Placental epithelial cell (primary cell): ENCODE measurements around a stretch of chr6.

- CAGE, long polyA plus RNA: no peak
These were observed 114.8 kb upstream of the CLDN20 start for GRCh38 chr6:155148873-155149521.

DNA sequence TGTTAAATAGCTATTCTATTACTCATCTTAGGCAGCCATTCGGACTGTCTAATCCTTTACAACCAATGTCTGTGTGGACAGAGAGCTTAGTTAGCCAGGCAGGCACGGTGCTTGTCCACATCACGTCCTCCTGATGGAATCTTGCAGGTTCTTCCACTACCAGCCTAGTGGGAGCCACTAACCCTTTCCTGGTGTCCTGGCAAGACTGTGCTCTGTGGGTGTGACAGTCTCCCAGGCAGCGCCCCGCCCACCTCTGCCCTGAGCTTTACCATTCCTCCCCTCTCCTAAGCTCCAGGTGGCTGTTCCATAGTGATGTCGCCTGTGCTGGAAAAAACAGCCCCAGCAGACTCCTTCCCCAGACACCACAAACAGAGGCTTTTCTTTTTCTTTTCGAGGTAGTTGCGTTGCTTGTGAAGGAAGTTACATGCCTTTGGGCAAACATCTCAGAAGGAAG is 78.2 kb upstream of the CLDN20 start:
- CAGE, long polyA plus RNA: no peak

- CAGE, long polyA plus RNA: no peak
These were observed 74.9 kb upstream of the CLDN20 start for GRCh38 chr6:155188698-155189570.

DNA sequence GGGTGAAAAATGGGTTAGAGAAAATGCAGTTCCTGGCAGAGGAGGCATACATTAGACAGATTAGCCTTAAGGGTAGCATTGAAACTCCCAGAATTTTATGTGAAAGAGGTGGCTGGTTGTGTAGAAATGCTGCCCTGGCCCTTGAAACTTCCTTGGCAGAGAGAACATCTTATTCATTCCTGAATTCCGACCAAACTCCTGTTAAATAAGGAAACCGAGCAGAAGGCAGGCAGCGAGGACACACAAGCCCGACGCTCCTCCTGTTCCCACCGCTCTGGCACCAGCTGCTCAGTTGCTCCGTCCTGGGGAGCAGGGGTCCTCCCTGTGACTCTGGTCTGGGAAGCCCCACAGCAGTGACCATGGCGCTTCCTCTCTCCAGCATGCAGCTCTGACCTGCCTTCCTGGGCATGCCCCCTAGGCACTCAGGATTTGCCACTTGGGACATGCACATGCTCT is 35.2 kb upstream of the CLDN20 start:
- CAGE, long polyA plus RNA: no peak

GRCh38 chr6:155253270-155253966 is 10.4 kb upstream of the CLDN20 start:
- CAGE, long polyA plus RNA: no peak

DNA sequence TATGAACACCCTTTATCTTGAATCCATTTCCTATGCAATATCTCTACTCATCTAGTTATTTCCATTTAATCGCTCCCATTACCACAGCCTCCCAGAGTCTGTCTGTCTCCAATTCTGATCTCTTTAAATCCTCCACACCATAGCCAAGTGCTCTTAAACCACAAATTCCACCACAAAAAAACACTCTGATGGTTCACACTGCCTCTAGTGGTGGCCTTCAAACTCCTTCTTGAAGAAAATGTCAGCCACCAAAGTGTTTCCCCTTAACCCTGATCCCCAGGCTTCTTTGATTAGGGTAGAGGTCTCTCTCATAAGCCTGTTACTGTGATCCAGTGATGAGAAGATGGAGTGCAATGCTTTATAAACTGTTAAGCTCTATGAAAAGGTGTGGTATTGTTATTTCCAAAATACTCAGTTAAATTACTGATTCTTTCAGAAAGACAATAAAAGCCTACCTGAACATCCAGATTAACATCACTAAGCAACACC is 4.3 kb downstream of the CLDN20 start:
- CAGE, long polyA plus RNA: no peak

GRCh38 chr6:155418545-155418862 is 37.1 kb downstream of the NOX3 start:
- CAGE, long polyA plus RNA: no peak

- CAGE, long polyA plus RNA: no peak
These were observed 68.6 kb upstream of the NOX3 start for GRCh38 chr6:155524224-155524617.

GRCh38 chr6:156395210-156395909 is 381.8 kb upstream of the ARID1B start:
- CAGE, long polyA plus RNA: no peak

- CAGE, long polyA plus RNA: no peak
These were observed 56.6 kb upstream of the ARID1B start for GRCh38 chr6:156720514-156720944.

DNA sequence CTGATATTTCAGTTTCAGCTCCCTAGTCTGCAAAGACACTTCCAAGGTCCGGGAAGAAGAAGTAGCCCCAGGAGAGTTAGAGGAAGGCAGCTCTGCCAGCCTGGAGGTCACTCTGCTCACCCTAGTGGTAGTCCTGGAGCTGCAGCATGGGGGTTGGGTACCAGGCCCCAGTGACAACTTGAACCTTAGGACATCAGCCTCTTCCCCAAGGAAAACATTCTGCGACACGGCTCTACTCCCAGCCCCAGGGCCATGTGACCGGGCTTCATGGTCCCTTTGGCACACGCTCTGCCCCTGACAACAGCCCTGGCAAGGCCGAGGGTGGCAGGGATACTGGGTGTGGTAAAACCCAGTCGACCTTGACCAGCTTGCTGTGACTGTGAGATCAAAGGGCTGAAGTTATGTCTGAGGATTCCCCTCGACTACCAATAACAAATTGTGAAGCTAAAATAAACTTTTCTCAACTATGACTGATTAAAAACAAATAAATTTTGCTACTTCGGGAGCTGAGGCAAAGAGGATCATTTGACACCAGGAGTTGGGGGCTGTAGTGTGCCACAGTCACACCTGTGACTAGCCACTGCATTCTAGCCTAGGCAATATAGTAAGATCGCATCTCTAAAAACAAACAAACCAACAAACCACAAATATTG is 24.4 kb upstream of the ARID1B start:
- CAGE, long polyA plus RNA: no peak

DNA sequence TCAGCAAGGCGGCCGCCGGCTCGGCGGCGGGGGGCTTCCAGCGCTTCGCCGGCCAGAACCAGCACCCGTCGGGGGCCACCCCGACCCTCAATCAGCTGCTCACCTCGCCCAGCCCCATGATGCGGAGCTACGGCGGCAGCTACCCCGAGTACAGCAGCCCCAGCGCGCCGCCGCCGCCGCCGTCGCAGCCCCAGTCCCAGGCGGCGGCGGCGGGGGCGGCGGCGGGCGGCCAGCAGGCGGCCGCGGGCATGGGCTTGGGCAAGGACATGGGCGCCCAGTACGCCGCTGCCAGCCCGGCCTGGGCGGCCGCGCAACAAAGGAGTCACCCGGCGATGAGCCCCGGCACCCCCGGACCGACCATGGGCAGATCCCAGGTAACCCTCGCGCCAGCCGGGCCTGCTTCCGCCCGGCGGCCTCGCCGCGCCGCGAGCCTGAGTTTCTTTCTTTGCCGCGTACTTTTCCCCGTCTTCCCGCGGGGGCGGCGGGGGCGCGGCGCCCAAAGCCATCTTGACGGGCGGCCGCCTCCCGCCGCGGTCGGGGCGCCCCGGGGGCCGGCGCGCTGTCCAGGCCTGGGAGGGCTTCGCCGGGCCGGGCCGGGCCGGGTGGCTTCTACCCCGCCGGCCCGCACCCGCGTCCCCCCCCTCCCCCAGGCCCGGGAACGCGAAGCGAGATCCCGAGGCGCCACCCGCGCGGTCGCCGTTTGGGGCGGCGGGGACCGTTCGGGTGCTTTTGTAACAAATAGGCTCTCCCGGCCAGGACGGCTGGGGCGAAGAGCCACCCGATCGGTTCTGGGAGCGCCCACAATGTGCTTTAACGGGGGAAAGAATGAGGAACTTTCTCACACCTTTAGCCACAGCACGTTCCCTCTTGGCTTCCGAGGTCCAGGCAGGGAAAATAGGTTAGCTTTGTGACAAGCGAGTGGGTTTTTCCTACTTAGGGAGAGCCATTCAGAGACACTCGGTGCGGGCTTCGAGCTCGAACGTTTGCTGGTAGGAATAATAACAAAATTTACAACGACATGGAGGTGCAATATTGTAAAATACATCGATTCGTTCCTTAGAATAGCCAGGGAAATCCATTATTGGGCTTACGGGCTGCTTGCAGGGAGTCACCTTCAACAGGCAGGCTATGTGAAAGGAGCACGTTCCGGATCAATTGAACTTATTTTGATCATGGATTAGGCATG is 2.3 kb downstream of the ARID1B start:
- CAGE, long polyA plus RNA: no peak

DNA sequence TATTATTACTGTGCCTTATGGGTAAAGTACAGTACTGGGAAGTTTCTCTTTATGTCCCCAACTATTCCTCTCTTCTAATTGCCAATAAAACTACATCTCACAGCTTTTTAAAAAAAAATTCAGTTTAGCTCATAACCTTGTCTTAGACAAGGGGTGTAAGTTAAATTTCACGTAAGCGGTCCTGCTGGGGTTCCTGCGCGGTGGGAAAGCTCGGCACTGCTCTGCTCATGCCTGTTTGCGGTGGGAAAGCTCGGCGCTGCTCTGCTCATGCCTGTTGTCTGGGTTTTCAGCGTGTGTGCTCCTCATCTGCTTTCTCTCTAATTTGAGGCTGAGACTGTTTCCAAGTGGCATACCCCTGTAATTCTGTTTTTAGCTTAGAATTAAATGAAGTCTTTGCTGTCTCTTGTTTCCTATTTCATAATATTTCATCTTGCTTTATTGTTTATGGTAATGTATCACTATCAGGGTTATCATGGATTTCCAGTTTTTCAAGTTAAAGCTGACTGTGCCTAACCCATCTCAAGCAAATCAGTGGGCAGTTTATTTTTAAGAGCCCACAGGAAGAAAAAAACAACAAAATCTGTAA is 18.7 kb downstream of the ARID1B start:
- CAGE, long polyA plus RNA: no peak

- CAGE, long polyA plus RNA: no peak
These were observed 50.2 kb downstream of the ARID1B start for GRCh38 chr6:156827359-156827755.

DNA sequence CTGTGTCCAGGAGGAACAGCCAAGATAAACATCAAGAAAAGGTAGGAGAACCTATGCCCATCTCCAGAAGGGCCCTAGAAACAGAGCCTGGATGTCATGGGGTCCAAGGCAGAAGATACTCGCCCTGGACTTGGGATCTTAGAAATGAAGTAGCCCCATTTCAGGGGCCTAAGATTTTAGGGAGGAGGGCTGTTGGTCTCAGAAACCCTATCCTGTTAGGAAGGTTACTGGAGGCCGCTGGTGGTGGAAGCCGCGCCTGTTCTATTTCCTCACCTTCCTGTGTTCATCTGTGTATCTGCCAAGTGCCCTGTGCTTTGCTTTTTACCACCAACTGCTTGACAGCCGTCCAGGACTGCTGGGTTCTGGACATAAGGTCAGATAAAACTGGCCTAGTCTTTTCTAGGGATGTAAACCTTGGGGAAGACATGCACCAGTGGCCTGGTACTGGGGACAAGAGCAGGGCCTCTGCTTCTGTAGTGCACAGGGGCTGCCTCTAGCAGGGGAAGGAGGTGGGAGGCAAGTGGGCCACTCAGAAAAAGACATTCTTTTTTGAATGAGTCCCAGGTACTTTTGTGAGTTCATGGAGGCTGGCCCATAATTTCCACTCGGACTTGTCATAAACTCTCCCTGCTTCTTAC is 178.6 kb downstream of the ARID1B start:
- CAGE, long polyA plus RNA: no peak

- CAGE, long polyA plus RNA: no peak
These were observed 211.0 kb downstream of the ARID1B start for GRCh38 chr6:156987870-156988796.

GRCh38 chr6:157029133-157029738 is 252.1 kb downstream of the ARID1B start:
- CAGE, long polyA plus RNA: no peak

- CAGE, long polyA plus RNA: no peak
These were observed 69.5 kb downstream of the TMEM242 start for GRCh38 chr6:157253738-157254344.

DNA sequence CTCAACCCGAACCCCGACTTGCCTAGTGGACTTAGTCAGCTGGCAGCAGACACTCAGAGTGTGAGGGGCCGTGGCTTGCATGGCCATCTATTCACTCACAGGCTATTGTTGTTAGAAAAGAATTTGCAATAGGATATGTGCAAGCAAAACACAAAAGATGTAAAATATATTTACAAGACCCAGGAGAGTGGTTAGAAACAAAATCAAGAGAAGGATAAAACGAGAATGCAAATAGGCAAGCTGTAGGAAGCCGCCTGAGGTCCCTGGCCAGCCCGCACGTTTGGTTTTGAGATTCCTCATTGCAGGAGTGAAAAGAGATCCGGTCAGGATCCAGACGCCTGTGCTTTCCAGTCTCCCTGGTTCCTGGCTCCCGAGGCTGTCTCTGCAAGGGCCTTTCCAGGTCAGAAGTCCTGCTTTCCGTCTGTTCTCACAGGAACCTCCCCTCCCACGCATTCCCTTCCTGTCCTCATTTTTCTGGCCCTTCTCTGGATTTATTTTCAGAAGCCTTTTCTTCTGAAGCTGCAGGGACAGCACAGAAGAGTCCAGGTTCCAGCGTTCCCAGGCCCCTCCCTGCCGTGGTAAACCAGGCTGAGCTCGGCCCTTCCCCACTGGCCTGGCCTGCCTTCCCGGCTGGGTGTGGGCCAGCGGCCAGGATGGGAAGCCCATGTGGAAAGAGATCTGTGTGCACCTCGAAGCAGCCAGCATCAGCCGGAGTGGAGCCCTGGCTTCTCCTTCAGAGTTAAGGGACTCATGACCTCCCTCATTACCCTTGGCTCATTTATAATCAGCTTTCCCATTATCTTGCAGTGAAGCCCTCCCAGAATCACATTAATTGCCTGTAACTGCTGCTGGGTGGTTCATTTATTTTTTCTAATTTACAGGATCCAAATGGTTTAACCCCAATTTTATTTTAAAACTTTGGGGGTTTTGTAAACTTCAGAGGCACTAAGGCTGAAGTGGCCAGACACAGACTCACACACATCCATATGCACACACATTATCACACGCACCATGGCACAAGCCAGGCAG is 53.9 kb downstream of the TMEM242 start:
- CAGE, long polyA plus RNA: no peak

- CAGE, long polyA plus RNA: no peak
These were observed 30.7 kb downstream of the TMEM242 start for GRCh38 chr6:157292421-157293158.